ENCODE results near the genes PROCR, MMP24 and SLA2.

GRCh38 chr20:35171615-35172503, at the start of gene PROCR:
Gene PROCR, plus strand, starts transcription at chr20:35172072.
- PRO-cap: bidirectional peak, plus-strand start at chr20:35171795, minus-strand start at chr20:35171745; bidirectional peak, plus-strand start at chr20:35172072, minus-strand start at chr20:35171879

GRCh38 chr20:35225986-35226996, at the start of gene MMP24:
Gene MMP24, plus strand, starts transcription at chr20:35226690.
- PRO-cap: bidirectional peak, plus-strand start at chr20:35226722, minus-strand start at chr20:35226589

DNA sequence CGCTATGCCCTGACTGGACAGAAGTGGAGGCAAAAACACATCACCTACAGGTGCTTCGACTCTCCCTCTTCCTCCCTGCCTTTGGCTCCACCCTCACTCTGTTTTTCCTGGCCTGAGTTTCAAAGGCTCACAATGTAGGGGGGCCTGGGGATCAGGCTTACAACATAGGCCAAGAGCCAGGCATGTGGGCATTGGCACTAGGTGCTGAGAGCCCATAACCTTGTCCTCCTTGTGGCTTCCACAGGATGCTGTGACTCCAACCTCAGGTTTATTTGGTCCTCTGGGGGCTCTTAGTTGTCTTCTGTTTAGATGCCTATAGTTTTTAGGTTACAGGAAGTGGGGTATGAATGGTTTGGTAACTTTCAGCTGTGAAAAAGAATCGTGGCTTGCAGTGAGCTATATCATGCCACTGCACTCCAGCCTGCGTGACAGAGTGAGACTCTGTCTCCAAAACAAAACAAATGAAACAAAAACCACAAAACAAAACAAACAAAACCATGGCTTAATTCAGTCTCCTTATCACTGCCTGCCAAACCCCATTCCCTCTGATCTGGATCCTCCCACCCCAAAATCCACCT, 25.6 kb downstream of the MMP24 start:
- PRO-cap: no peak

GRCh38 chr20:35318993-35319682, 26.9 kb upstream of the FAM83C start:
- PRO-cap: no peak

DNA sequence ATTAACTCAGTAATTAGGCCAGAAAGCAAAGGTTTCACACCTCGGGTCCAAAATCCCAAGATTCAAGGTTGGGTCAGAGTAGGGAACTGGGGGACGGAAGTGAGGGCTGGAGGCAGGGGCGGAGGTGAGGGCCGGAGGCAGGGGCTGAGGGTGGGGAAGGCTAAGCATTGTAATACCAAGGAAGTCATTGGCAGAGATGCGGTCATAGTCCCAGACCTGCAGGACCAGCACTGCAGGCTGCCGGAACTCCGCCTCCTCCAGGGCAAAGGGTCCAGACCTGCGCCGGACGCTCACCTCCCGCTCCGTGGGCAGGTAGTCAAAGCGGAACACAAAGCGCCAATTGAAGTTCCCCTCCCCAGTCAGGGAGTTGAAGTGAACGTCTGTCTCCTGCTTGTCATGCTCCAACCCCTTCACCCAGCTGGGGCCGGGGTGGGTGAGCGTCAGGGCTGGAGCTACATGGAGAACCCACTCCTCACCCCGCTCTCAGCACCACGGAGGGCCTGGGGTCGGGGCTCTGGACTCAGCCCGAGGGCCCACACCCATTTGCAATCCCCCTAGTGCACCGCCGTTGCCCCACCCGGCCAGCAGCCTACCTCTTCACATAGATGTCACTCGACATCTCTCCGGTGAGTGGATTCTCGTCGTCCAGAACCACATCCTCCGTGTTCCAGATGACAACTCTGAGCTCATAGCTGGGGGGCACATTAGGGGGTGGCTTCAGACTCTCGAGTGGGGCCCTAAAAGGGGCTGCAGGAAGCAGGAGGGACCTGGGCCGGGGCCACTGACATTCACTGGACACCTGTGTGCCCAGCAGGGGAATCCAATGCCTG, 18.3 kb downstream of the ERGIC3 start:
- PRO-cap: no peak

DNA sequence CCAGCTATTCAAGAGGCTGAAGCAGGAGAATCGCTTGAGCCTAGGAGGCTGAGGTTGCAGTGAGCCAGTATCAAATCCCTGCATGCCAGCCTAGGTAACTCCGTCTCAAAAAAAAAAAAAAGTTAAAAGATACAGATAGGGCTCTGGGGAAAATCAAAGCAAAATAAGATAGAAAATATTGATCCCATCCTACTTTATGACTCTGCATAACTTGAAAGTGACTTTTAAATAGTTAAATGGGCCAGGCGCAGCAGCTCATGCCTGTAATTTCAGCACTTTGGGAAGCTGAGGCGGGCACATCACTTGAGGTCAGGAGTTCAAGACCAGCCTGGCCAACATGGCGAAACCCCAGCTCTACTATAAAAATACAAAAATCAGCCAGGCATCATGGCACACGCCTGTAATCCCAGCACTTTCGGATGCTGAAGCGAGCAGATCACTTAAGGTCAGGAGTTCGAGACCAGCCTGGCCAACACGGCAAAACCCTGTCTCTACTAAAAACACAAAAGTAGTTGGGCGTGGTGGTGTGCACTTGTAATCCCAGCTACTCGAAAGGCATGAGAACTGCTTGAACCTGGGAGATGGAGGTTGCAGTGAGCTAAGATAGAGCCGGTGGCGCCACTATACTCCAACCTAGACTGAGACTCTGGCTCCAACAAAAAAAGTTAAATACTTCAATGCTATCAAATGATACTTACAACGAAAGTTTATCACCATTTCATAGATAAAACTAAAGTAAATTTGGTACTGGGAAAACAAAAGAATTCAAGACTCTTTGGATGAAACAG, 6.7 kb downstream of the ROMO1 start:
- PRO-cap: no peak

DNA sequence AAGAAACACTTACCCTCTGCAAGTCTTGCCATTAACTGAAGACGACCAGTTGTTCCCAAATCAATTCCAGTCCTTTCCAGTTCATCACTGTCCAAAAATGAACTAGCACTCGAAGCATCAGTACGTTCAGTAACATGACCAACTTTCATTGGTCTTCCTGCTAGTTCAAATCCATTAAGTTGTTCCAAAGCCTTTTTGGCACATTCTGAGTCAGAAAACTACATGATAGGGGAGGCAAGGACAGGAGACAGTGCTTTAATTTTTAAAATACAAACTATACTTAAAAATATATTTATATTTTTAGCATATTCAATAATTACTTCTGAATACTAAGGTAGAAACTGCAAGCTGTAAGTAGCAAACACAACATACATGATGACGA, 15.0 kb downstream of the ROMO1 start:
- PRO-cap: no peak

DNA sequence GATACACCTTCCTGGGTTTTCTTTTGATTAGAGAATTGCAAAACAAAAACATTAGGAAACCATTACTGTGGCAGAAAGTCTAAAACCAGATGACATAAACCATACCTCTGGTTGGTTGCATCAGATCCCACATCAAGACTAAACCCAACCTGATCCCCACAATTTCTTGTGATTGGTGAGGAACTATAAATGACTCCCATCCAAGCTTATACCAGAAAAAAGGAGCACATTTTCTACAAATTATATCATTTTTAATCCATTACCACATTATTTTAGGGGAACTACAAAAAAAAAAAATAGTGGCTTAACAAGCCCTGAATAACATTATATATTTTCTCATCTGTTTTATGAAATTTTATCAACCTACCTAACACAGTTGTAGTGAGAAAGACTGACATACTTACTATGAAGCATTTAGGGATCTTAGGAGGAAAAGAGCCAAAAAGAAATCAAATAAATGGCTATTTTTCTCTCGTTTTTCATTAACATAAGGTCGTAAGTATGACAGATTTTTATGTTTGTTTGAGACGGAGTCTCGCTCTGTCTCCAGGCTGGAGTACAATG, 5.8 kb downstream of the RBM39 start:
- PRO-cap: no peak

GRCh38 chr20:35739724-35740435, 2.2 kb downstream of the RBM39 start:
- PRO-cap: no peak

GRCh38 chr20:35742434-35742737, 326 bp upstream of the RBM39 start:
- PRO-cap: bidirectional peak, plus-strand start at chr20:35742651, minus-strand start at chr20:35742217

DNA sequence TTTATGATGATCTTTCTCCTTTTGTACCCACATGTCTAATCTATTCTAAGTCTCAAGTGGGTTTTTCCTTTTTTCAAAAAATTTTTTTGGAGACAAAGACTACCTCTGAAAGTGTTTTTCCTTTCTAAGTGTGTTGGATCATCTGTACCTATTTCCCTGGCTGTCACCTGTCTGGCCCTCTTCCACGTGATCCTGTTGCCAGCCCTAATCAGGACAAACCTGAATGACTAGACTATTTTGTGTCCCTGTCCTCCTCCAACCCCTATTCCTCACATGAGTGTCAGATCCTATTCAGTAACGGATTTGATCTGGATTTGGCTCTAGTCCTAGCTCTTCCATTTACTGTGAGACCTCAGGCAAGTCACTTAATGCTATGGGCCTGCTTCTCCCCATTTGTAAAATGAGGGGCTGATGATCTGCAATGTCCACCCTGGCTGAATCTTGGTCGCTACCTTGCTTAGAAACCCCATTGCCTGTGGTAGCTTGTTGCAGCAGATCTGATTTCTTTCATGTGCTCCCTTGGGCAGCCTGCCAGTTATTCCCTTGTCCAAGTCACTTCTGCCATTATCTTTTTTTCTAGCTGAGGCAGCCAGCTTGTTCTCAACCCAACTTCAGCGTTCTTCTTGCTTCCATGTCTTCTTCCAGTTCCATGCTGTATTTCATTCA, 4.8 kb downstream of the PHF20 start:
- PRO-cap: no peak

- PRO-cap: no peak
These were observed 70.5 kb downstream of the SCAND1 start for GRCh38 chr20:35883542-35884511.

- PRO-cap: bidirectional peak, plus-strand start at chr20:36064843, minus-strand start at chr20:36064587
These were observed 89.7 kb upstream of the EPB41L1 start for GRCh38 chr20:36064535-36065638.

DNA sequence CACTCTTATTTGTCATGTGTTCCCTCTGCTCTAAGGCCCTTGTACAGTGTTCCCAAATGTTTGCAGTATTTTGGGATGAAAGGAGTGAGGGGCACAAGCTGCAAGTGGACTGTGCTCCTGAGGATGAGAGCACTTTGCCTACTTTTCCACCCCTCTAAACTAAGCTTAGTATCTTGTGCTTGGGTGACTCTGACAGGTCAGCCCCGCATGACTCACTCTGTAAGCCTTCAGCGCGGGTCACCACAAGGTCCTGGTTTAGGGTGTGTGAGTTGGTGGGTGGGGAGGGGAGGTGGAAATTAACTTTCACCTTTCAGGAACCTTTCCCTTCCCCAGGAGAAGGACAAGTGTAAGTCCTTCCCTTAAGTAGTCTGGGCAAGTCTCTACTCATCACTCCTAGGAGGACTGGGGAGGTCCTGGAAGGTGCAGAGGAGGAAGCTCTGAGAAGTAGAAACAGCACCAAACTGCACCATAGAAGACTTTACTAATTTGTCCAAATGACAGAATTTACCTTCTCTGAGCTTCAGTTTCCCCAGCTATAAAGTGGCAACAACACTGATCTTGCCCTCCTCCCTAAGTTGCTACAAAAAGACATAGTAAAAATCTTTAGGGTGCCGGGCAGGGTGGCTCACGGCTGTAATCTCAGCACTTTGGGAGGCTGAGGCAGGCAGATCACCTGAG, 68.7 kb upstream of the EPB41L1 start:
- PRO-cap: no peak

- PRO-cap: no peak
These were observed 13.8 kb upstream of the EPB41L1 start for GRCh38 chr20:36140367-36141552.

GRCh38 chr20:36147536-36147904, 7.0 kb upstream of the EPB41L1 start:
- PRO-cap: no peak

DNA sequence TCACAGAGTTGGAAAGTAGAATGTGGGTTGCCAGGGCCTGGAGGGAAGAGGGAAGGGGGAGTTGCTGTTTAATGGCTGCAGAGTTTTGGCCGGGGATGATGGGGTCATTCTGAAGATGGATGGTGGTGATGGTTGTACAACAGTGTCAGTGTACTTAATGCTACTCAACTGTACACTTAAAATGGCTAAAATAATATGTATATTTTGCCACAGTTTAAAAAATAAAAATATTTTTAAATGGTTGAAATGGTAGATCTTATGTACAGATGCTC, 18.1 kb downstream of the AAR2 start:
- PRO-cap: no peak

DNA sequence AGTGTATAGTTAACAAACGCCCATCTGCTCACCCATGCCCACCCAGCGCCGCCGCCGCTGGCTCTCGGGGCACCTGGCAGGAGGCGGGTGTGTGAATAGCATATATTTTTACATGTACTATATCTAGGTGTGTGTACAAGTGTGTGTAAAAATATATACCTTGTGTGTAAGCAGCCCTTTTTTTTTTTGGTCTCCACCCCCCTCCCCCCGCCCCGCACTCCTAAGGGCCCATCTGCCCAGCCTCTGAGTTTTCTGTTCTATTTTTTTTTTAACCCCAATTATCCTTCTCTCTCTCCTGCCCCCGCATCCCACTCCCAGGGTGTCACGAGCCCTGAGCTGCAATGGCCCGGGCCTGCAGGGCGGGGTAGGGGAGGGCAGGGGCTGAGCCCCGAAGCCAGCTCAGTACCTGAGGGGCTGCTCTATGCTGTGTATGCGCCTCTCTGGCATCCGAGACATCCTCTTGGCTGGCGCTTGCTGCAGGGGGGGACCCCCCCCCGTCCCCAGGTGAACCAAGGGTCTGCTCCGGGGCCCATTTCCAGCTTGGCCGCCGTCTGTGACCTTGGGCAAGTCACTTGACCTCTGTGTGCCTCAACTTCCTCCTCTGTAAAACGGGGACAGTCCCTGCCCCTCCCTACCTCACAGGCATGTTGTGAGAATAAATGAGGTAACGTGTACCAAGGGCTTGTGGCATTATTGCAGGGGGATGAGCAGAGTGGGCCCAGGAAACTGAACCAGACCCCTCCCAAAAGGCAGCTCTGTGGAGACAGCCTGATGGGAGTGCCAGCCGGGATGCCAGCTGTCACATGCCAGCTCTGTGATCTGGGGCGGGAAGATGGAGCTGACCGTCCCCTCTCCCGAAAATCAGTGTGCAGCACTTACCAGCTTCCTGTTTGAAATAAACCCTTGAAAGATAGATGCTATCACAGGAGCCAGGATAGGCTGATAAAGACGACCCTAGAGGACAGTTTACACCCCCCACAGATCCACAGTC, 13.1 kb upstream of the MYL9 start:
- PRO-cap: no peak

- PRO-cap: no peak
These were observed at the start of gene SLA2 for GRCh38 chr20:36646031-36646440. Gene SLA2, minus strand, starts transcription at chr20:36646196.

GRCh38 chr20:36676756-36677092, 30.7 kb upstream of the SLA2 start:
- PRO-cap: bidirectional peak, plus-strand start at chr20:36676933, minus-strand start at chr20:36676879